Breast epithelium (tissue), 2 donors: Measurements from ENCODE around the genes ZFY and CDY1.

GRCh38 chrY:2935325-2936303 lies at the start of gene ZFY:
Gene ZFY (plus strand): TSS chrY:2935381.
- PRO-cap = no peak
- RAMPAGE, long total RNA, 2 experiments = no peak in any of the 2 experiments

GRCh38 chrY:7273334-7274555 lies 362.2 kb upstream of the AMELY start:
- PRO-cap = no peak
- RAMPAGE, long total RNA, 2 experiments = no peak in any of the 2 experiments

- PRO-cap = no peak
- RAMPAGE, long total RNA, 2 experiments = no peak in any of the 2 experiments
These were observed 378.3 kb upstream of the AMELY start for GRCh38 chrY:7289867-7290278.

- PRO-cap = no peak
- RAMPAGE, long total RNA, 2 experiments = no peak in any of the 2 experiments
These were observed 565.3 kb downstream of the TSPY10 start for GRCh38 chrY:10092969-10093363.

- PRO-cap = no peak
- RAMPAGE, long total RNA, 2 experiments = no peak in any of the 2 experiments
These were observed 49.8 kb upstream of the DDX3Y start for GRCh38 chrY:12854884-12855268.

DNA sequence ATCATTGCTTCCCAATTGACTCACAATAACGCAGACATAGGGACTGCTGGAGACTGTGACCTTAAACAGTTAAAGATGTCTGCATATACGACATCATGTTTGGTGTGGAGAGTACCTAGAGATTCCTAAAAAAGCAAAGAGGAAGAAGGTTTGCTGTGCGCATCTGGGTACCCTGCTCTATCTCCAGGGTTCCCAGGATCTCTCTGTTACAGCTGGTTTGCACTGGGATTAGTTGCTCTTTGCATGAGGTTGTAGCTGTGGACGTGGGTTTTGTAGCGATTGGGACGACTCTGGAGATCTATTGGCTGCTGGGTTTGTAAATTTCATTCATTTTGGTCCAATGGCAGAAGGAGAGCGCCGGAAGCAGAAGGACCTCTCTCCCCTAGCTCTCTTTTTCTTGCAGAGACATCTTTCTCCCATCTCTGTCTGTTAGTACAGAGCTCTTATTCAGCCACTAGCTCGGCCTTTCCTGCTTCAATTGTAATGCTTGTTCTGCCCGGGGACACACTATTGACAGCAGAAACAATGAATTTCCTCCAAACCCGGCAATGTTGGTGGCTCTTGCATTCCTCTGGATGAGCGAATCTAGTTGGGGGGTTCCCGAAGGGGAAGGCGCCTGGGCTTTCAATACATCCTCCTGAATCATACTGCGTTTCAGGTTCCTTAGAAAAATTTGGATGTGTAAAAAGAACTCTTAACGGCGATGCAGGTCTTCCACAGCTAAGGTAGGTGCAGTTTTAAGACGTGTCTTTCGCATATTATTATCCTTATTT lies 1.9 kb upstream of the NLGN4Y start:
- PRO-cap = no peak
- RAMPAGE, long total RNA, 2 experiments = no peak in any of the 2 experiments

- PRO-cap = no peak
- RAMPAGE, long total RNA, 2 experiments = no peak in any of the 2 experiments
These were observed 1140.8 kb downstream of the CDY2B start for GRCh38 chrY:16739299-16739498.

GRCh38 chrY:25621765-25622405 lies at the start of gene CDY1:
Gene CDY1 (plus strand): TSS chrY:25622117.
- PRO-cap = no peak
- RAMPAGE, long total RNA, 2 experiments = no peak in any of the 2 experiments